AG04450 (cell line): ENCODE results near the gene LIMS2.

GRCh38 chr2:123330196-123330458 lies 695.0 kb upstream of the CNTNAP5 start:
- CAGE, long polyA plus RNA: no peak
- RRBS: no CpG with 5 or more reads among the region's 2 CpGs

- CAGE, long polyA plus RNA: no peak
- RRBS: no CpG with 5 or more reads among the region's 2 CpGs
These were observed 443.2 kb upstream of the GYPC start for GRCh38 chr2:126212691-126213273.

- CAGE, long polyA plus RNA: no peak
- RRBS: 2% methylated on average over 13 of the region's 37 CpGs
These were observed 526 bp downstream of the GYPC start for GRCh38 chr2:126656408-126656960.

- CAGE, long polyA plus RNA: no peak
- RRBS: no CpG with 5 or more reads among the region's 13 CpGs
These were observed 1.8 kb downstream of the GYPC start for GRCh38 chr2:126657690-126658293.

- CAGE, long polyA plus RNA: no peak
- RRBS: no CpG with 5 or more reads among the region's 8 CpGs
These were observed 56.6 kb downstream of the BIN1 start for GRCh38 chr2:127050410-127050643.

DNA sequence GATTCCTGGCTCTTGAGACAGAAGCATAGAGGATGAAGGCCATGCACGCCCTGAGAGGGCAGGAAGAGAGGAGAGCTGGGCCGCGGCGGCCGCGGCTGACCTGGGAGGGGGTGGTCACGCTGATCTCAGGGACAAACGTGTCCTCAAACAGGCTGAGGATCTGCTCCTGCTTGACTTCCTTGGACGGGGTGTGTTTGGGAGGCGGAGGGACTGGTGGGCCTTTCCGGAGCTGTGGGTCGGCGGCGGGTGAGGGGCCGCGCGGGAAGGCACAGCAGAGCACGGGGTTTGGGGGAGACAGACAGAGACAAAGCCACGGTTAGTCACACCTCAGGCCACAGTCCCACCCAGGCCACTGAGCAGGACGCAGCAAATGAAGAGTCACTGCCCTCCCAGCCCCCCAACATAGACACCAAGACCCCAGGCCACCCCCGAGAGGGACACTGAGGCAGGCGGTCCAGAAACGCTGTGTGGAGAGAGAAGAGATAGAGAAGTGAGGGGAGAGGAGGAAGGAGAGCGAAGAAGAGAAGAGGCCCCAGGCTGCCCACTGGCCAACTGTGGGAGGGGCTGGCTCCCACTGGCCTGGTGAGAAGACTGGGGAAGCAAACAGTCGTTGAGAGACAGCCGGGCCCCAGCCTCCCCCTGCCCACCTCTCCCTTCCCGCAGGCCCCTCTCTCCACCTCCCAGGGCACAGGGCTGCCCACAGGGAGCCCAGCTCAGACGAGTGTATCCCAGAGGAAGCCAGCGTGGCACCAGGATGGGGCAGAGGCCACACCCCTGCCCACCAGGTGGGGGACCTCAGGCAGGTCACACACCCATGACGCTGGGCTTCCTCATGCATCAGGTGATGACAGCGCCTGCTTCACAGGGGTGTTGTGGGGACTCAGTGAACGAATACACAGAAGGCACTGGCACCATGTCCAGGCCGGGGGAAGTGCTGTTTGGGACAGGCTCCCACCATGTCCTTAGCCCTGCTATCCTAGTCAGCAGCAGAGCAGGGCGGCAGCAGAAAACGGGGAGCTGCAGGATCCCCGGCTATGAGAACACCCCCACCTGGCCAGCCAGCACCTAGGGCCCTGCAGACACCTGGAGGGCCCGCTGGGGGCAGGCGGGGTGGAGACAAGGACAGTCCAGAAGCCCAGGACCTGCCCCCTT lies 49.2 kb downstream of the BIN1 start:
- CAGE, long polyA plus RNA: no peak
- RRBS: 90% methylated on average over 1 of the region's 38 CpGs

GRCh38 chr2:127103308-127104426 lies 3.3 kb downstream of the BIN1 start:
- CAGE, long polyA plus RNA: no peak
- RRBS: 65% methylated on average over 4 of the region's 24 CpGs

DNA sequence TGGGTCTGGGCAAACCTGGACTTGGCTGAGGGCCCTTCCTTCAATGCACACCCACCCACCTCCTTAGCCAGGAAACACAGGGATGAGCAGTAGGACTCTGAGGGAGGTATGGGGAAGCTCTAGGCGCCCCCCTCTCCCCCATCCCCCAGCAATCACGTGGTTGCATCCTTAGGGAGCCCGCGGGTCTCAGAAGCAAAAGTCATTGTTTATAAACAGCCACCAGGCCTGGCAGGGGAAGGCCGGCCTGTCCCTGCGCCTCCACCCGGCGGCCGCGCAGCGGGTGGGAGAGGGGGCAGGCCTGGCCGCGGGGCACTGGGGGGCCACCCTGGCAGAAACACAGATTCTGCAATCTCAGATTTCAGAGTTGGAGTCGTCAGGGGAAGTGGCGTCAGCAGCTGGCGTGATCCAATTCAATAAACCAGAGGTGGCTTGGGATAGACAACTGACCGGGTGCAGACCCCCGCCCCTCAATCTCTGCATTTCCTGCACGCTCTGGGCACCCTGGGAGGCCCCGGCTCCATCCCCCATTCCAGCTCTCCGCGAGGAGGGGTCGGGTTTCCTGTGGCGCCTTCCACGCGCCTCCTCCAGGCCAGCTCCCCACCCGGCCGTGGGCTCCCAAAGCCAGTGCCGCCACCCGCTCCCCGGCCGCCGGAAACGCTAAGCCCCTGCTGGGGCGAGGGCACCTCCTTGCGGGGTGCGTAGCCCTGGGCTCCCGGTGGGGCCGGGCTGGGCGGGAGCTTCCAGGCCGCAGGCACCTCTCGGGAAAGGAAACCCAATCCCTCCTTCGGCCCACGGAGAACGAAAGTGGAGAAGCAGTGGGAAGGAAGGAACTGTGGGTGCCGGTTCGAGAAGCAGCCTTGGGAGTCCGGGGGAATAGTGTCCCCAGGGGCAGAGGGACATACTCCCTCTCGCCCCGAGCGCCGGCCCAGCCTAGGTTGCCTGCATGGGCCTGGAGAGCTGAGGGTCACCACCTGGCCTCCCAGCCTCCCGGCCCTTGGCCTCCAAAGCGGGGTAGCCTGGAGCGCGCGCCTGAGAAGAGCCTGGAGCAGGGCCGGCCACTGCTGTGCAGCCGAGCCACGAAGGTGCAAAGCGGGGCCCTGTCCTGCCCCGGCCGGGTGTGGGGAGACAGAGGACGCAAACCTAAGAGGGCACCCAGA lies 1.0 kb downstream of the BIN1 start:
- CAGE, long polyA plus RNA: no peak
- RRBS: 2% methylated on average over 36 of the region's 64 CpGs

- CAGE, long polyA plus RNA: no peak
- RRBS: 4% methylated on average over 18 of the region's 38 CpGs
These were observed 1.0 kb downstream of the CYP27C1 start for GRCh38 chr2:127218995-127219589.

DNA sequence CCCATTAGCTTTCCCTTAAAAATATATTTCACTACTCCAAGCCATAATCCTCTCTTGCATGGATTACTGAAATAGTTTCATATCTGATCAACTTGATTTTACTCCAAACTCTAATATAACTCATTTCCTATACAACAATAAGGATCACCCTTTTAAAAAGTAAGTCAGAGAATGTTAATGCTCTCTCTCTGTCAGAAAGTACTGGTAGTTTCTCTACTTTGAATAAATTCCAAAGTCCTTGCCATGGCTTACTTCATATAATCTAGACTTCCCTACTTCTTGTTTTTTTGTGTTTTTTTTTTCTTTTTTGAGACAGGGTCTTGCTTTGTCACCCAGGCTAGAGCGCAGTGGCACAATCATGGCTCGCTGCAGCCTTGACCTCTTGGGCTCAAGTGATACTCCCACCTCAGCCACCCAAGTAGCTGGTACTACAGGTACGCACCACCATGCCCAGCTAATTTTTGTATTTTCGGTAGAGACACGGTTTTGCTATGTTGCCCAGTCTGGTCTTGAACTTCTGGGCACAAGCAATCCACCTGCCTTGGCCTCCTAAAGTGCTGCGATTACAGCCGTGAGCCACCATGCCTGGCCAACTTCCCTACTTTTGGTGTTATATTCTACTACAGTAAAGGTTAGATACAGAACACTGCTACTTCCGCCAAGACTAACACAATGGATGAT lies 36.0 kb downstream of the MAP3K2 start:
- CAGE, long polyA plus RNA: no peak
- RRBS: no CpG with 5 or more reads among the region's 8 CpGs

DNA sequence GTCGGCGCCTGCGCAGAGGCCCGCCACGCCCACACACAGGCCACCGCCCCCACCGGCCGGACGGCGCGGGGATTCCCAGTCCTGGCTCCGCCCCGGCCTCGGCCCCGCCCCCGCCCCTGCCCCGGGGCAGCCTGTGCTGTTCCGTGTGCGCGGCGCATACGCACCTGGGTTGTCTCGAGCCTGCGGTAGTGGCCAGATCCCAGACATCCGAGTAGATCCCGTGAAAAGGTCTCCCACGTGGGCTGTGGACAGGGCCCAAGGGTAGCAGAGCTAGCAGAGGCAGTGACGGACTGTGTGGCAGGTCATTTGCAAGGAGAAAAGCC lies 270 bp upstream of the MAP3K2 start:
- CAGE, long polyA plus RNA: no peak
- RRBS: 1% methylated on average over 12 of the region's 28 CpGs

DNA sequence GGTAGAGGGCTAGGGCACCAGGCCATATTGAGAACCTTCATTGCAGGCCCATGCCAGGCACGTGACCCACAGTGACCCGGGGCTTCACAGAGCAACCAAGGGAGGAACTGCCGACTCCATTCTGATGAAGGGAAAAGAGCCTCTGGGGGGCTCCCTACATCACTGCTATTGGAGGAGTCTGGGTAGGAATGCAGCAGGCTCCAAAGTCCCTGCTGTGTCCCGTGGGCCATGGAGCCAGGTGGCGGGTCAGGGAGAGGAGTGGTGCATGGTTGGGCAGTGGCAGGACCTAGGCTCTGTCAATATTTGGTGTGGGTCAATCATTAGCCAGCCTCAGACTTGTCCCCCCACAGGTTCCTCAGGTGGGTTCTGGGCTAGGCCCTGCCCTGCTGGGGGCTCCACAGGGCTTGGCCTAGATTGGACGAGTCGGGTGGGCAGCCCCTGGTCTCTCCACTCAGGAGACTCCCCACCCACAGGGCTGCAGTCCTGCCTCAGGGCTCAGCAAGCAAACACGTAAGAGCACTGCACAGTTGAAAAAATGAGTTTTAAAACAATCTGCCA lies 20.1 kb downstream of the PROC start:
- CAGE, long polyA plus RNA: no peak
- RRBS: 82% methylated on average over 2 of the region's 8 CpGs

GRCh38 chr2:127454885-127455534 lies 36.8 kb downstream of the PROC start:
- CAGE, long polyA plus RNA: no peak
- RRBS: no CpG with 5 or more reads among the region's 13 CpGs

GRCh38 chr2:127503265-127503969 lies 22.9 kb downstream of the IWS1 start:
- CAGE, long polyA plus RNA: start-site peak on the minus strand at chr2:127503414-127503479, 65 and 35 reads in 2 replicates
- RRBS: no CpG with 5 or more reads among the region's 2 CpGs

- CAGE, long polyA plus RNA: no peak
- RRBS: no CpG with 5 or more reads among the region's 1 CpG
These were observed 26.4 kb downstream of the MYO7B start for GRCh38 chr2:127561877-127562213.

DNA sequence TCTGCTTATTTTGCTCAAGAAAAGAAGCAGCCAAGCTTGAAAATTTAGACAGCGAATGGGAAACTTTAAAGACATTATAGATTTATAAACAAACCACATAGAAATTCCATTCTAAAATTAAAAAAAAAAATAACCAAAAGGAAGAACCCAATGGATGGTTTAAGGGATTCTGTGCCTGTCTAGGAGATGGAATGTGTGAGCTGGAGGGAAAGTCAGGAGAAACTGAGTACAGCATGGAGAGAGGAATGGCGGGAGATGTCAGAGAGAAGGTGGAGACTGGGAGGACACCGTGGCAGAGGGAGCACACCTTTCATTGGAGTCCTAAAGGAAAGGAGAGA lies 43.4 kb downstream of the MYO7B start:
- CAGE, long polyA plus RNA: no peak
- RRBS: no CpG with 5 or more reads among the region's 3 CpGs

DNA sequence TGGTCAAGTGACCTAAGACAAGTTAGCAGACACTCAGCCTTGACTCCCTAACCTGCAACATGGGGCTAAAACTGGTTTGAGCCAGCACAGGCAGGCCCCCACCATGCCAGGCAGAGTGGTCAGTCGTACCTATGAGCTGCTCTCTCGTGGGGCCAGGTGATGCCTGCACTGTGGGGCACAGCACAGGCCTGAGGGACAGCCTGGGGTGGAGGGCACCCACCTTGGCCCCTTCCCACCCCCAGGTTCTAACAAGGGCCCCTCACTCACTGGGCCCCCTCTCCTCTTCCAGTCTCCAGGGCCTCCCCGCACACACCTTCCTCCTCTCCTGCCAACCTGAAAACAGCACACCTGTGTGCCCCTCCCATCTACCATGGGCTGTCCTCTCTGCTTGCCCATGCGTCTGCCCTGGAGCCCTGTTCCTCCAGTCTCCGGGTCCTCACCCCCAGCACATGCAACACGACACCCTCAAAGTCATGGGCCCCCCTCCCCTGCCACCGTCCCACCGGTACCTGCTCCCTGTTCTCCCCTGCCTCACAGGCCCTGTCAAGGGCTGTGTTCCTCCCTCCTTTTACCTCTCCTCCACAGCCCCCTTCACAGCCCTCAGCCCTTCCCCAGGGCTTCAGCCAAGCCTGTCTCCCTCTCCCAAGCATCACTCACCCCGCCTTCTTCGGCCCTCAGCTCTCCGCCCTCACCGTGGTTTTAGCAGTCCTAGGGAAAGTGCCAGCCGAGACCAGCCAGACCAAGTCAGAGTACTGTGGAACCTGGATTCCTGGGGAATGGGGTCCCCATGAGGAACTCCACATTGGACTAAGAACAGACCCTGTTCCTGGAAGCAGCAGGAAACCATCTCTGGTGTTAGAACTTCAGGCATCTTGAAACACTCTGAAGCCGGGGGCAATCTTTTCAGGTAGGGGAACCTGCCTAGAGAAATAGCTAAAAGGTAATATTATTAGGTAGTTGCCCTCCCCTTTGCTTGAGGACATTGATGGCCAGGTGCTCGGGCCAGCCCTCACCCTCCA lies 1.7 kb downstream of the GPR17 start:
- CAGE, long polyA plus RNA: no peak
- RRBS: 72% methylated on average over 4 of the region's 15 CpGs

DNA sequence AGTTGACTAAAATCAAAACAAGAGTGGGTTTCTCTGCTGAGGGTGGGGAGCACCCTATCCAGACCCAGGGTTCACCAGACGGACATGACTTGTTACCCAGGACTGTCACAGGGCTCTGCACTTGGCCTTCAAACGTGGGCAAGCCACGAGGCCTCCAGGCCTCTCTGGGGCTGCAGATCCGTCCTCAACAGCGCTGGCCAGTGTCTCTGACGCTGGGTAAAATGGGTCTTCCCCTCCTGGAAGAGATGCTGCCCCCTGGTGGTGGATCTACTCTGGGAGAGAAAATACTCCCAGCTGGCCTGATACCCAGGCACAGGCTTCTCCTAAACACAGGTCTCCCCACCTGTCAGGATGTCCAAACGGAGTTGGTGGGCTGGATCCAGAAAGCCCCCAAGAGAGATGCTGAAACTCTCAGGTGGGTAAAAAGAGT lies 3.7 kb downstream of the GPR17 start:
- CAGE, long polyA plus RNA: no peak
- RRBS: no CpG with 5 or more reads among the region's 7 CpGs

DNA sequence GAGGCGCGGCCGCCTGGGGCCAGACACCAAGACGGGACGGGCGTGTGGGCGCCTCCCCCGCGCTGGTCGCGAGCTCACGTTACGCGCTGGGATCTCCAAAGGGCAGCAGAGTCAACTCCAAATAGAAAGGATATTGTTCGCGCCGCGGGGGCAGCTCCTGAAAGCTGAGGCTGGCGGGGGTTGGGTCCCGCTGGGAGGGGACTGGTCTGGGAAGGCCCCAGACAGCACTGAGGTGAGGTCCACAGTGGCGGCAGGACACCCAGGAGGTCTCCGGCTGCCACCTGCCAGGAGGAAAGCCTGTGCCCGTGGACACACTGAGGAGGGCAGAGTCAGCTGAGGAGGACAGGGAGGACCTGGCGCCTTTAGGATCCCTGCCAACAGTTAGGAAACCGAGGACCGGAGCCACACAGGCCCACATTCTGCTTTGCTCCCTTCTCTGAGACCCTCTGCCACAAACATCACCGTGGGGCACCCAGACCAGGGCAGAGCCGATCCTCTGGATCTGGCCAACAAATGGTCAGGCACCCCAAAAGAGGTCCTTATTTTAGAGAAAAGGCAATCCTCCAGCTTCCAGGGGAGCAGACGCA lies 10.8 kb downstream of the LIMS2 start:
- CAGE, long polyA plus RNA: no peak
- RRBS: no CpG with 5 or more reads among the region's 29 CpGs

- CAGE, long polyA plus RNA: no peak
- RRBS: 2% methylated on average over 23 of the region's 50 CpGs
These were observed at the start of gene LIMS2 for GRCh38 chr2:127675366-127676048. LIMS2 (minus strand) TSS chr2:127675530.